Vermiform appendix (tissue), 1 donor: ENCODE results near the gene TUBB6.

- PRO-cap, result bidirectional peak, plus-strand start at chr18:12308247, minus-strand start at chr18:12308093
Observed at GRCh38 chr18:12307771-12308388, at the start of gene TUBB6. Gene TUBB6 (plus strand): TSS chr18:12308241.

GRCh38 chr18:12372897-12373420 is 4.1 kb downstream of the AFG3L2 start:
- PRO-cap, result no peak

DNA sequence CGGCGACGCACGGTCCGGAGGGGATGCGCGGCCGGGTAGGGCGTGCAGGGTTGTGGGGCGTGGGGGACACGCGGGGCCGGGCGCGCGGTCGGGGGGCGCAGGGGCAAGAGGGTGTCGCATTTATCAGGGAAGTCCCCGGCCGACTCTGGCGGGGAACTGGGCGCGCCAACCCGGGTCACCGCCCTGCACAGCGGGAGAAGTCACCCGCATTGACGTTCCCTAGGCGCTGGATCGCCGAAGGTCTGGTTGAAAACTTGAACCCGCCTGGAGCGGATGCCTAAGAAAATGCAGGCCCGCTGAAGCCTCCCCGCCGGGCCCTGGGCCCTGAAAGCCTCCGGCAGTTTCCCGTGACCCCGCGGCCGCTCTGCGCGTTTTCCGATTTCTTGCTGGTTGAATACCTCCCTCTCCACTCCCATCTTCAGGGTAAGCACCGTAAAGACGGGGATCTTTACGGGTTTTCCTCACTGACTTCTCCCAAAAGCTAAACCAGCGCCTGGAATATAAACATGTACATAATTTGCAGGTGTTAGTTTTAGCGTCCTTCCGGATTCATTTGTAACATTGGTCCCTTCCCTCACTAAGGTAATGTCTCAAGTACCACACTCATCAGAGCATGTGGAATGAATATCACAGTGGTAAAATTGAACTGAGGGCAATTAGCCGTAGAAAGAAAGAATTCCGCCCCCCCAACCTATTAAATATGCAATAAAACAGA is 601 bp upstream of the SPIRE1 start:
- PRO-cap, result no peak

DNA sequence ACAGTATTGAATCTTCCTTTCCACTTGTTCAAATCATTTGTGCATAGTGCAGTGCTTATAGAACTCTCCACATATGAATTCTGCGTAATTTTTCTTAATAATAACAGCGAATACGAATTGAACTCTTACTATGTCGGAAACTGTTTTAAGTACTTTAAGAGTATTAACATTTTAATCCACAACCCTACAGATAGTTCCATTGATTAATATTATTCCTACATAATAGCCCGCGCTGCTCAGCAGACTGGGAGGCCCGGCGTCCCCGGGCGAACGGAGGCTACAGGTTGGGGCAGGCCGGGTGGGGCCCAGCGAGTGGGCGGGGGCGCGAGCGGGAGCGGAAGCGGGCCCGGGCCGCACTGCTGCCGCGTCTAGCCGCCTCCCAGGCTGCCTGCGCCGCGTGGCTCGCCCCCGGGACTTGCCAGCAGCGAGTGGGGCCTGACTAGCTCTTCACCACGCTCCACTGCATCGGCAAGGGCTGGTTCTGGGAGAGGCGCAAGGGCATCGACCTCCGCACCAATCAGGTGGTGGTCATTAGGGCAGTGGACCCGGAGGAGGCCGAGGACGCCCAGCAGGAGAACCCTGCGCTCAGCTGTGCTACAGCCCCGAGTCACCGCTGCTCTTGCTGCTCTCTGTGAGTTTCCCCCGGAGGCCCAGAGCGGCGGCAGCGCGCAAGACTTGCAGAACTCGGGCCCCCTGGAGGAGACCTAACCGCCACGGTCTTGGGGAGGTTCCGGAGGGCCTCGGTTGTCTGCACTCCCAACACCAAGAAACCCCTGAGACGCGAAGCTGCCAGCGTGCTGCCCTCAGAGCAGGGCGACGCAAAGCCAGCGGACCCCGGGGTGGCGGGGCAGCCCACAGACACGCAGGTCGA is 27.0 kb upstream of the PTPN2 start:
- PRO-cap, result no peak

GRCh38 chr18:12946484-12947797 is 870 bp upstream of the SEH1L start:
- PRO-cap, result unidirectional peak, minus-strand start at chr18:12947498; bidirectional peak, plus-strand start at chr18:12948031, minus-strand start at chr18:12947664

DNA sequence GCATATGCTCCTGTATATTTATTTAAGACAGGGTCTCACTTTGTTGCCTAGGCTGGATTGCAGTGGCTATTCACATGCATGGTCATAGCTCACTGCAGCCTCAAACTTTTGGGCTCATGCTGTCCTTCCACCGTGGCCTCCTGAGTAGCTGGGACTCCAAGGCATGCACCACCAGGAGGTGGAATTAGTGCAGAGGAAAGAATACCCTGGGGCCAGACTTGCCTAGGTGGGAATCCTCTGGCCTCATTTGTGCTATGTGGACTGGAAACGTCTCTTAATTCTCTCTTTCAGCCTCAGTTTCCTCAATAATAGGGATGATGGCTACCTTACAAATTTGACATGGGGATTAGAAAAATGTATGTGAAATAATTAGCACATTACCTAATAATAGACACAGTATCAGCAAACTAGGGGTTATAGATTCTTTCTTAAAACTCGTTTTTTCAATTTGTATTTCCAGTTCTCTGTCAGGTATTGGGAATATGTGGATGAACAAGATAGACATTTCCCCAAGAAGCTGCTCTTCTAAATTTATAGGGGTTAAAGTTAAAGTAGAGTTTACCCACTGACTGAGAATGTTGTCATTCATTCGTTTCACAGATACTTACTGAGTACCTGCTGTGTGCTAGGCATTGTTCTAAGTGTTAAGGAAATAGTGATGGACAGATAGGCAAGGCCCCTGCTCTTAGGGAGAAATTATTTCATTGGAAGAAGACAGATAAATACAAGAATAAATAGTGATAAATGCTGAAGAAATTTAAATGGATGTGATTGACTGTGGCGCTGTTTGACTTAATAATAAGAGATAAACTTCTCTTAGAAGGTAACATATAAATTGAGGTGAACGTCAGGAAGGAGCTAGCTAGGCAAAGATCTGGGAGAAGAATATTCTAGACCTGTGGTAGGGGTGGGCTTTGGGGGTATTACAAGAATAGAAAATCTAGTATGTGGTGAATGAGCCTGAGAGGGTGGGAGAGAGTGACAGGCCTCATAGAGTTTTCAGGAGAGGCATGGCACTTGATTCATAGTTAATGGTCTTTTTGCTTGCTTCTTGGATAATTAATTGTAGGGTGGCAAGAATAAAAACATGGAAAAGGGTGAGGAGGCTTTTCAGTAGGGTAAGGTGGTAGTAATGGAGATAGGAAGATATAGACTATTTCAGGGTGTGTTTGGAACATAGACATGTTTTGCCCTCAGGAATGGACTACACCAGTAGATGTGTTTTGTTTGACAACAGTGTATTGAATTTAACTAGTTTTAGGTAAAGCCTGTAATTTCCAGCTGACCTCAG is 2.7 kb downstream of the CEP192 start:
- PRO-cap, result no peak

- PRO-cap, result no peak
Observed at GRCh38 chr18:12996130-12997365, 5.4 kb downstream of the CEP192 start.

GRCh38 chr18:13051898-13052533 is 60.9 kb downstream of the CEP192 start:
- PRO-cap, result no peak

DNA sequence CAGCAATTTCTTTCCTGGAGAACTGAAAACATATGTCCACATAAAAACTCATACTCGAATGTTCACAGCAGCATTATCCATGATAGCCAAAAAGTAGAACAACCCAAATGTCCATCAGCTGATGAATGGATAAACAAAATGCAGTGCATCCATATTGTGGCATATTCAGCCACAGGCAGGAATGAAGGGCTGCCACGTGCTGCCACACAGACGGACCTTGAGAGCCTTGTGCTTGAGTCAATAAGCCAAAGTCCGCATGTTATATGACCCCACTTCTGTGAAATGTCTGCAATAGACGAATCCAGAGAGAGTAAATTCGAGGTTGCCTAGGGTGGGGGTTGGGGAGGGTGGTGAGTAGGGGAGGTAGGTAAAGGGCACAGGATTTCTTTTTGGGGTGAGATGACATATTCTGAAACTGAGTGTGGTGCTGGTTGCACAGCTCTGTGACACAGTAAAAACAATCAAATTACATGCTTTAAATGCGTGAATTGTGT is 39.0 kb upstream of the LDLRAD4 start:
- PRO-cap, result no peak

GRCh38 chr18:13216058-13216667 is 2.4 kb upstream of the LDLRAD4 start:
- PRO-cap, result unidirectional peak, plus-strand start at chr18:13216435

GRCh38 chr18:13381941-13382968 is 163.7 kb downstream of the LDLRAD4 start:
- PRO-cap, result bidirectional peak, plus-strand start at chr18:13382182, minus-strand start at chr18:13382030; bidirectional peak, plus-strand start at chr18:13382569, minus-strand start at chr18:13382410

DNA sequence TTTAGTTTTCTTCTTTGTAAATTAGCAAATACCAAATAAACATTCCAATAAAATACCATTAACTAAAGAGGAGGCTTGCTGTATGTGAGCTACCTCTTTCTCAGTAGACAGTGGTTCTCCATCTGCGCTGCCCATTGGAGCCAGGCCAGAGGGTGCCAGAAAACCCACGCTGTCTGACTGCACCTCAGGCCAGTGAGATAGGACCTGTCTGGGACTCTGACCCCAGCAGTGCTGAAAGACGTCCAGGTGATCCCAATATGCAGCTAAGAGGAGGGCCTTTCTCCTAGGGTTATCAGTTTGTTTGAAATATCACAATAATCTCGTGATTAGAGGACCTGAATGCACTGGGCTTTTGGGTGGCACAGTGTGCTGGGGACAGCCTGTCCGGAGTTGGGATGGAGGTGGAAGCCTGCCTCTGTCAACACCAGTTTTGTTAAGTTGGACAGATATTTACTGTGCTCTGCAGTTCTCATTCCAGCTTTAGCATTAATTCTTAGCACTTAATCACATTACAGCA is 216.3 kb downstream of the LDLRAD4 start:
- PRO-cap, result no peak

DNA sequence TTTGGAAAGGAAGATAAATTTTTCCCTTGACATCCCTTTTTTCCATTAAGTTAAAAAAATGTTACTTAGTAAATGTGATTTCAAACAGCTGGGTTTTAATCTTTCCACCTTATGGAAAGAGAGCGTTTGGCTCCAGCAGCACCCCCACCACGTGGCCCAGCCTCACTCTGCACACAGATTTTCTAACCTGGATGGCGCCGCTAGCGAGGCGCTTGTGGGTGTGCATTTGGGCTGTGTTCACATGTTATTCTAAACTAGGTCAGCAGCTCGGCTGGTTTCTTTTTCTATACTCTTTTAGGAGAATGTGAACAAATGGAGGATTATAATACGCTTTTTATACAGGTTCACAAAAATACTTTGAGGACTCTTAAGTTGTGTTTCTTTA is 218.0 kb downstream of the LDLRAD4 start:
- PRO-cap, result no peak

GRCh38 chr18:13437766-13438679 is 219.5 kb downstream of the LDLRAD4 start:
- PRO-cap, result no peak

GRCh38 chr18:13489717-13490453 is 236.5 kb downstream of the FAM210A start:
- PRO-cap, result no peak

GRCh38 chr18:13530851-13531439 is 195.4 kb downstream of the FAM210A start:
- PRO-cap, result no peak

- PRO-cap, result no peak
Observed at GRCh38 chr18:13552380-13552901, 173.9 kb downstream of the FAM210A start.

DNA sequence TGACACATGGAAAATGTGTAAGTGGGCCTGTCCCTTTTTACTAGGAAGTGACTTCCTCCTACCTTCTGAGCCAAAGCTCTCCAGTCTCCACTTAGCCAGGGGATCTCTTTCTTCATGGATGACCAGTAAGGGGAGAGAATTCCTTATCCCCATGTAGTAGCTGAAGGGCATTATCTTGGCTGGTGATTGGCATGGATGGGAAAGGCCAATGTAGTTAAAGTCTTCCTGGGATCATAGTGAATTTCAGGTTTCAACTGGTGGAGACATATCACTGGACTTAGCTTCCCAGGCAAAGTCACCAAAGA is 147.0 kb downstream of the FAM210A start:
- PRO-cap, result no peak

DNA sequence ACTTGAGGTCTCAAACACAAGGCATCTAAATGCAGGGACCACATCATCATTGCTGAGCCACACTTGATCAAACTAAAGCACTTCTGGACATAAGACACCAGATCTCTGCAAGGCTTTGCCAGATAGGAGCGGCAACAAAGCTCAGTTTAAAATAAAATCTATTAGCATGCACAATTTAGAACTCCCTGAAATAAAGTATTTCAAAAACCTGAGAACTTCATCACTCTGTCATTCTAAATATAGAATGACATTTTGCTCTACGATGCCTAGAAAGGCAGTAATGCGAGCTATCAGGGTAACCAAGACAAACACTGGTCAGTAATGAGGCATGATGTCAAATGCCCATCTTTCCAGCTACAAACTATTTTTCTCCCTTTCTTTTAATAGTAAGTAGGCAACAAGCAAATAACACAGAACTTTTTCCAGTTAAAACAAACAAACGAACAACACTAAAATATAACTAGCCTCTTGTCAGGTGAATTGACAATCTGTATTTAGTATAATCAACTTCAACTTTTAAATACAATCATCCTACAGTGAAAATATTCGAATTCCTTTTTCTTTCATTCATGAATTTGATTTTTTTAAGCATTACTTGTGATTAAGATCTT is 47.4 kb downstream of the FAM210A start:
- PRO-cap, result no peak

- PRO-cap, result no peak
Observed at GRCh38 chr18:13804148-13804825, 19.7 kb upstream of the MC5R start.